SP-49 (cell line): ENCODE data around the genes RASL10A and ZMAT5.

- PRO-cap: no peak
Measured at GRCh38 chr22:28911685-28912694, 28.6 kb downstream of the ZNRF3 start.

DNA sequence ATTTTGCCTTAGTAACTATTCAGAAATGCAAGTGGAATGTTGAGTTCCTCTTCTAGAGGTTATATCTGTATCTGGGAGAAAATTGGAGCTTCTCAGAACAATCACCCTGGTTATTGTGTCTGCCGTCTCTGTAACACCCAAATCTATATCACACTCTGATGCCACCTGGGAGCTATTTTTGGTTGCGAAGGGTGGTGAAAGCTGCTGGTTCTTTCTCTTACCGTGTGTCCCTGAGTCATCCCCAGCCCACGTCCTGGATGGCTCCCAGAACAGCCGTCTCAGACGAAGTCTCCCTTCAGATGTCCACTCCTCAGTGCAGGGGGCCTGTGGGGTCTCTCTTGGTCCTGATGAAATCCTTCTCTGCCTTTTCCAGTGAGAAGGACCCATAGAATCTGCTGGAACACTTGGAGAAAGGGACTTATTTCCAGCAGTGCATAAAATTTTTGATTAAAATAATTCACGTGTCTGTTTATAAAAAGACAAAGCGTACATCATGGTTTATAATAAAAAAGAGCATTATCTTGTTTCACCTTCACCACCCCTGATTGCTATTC lies 83.4 kb downstream of the C22orf31 start:
- PRO-cap: no peak

DNA sequence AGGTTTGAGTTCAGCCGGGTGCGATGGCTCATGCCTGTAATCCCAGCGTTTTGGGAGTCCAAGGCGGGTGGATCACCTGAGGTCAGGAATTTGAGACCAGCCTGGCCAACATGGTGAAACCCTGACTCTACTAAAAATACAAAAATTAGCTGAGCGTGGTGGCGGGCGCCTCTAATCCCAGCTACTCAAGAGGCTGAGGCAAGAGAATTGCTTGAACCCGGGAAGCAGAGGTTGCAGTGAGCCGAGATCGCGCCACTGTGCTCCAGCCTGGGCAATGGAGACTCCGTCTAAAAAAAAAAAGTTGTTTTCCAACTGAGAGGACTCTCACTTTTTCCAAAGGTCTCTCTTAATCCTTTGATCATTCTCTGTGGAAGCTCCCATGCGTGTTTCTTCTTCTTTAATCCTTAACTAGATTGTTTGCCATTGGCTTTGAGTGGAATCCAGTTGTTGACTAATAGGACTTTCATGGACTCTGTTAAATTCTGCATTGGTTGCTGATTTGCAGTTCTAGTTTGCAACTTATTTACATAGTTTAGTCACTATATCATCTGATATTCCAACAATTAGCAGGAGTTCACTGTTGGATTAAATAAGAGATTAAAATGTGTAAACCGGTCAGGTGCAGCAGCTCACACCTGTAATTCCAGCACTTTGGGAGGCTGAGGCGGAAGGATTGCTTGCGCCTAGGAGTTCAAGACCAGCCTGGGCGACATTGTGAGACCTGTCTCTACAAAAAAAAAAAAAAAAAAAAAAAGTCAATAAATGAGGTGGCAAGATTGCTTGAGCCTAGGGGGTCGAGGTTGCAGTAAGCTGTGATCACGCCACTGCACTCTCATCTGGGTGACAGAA lies 79.7 kb downstream of the C22orf31 start:
- PRO-cap: no peak

DNA sequence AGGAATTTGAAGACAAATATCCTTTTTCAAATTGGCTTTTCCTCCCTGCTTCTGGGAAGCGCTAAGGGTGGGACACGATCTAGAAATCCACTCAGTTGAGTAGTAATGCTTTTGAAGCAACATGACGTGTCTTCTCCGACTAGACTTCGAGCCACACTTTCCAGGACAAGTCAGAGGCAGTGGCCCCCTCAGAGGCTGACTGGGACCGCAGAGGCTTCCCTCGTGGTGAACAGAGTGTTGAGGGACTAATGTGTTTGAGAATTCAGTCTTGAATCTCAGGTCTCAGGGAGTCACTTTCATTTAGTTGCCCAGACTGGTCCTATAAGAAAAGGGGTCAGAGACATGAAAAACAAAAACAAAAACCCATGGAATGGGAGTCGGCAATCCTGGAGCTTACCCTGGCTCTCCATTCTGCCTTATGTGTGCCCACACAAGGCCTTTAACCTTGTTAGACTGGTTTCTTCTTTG lies 40.0 kb downstream of the KREMEN1 start:
- PRO-cap: no peak

DNA sequence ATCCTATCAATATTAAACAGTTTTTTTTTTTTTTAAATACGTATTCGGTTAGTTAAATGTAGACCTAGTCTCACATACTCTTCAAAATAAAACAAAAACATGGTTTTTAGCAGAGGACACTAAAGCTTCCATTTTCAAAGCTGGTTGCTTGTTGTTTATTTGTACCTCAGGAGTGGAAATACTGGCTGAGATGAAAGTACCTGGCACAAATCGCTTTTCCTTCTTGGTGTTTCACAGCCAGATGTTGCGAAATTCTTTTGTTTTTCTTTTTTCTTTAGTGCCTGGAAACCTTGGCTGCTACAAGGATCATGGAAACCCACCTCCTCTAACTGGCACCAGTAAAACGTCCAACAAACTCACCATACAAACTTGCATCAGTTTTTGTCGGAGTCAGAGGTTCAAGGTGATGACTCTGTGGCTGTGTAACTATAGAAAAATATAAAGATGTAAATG lies 48.3 kb downstream of the KREMEN1 start:
- PRO-cap: no peak

DNA sequence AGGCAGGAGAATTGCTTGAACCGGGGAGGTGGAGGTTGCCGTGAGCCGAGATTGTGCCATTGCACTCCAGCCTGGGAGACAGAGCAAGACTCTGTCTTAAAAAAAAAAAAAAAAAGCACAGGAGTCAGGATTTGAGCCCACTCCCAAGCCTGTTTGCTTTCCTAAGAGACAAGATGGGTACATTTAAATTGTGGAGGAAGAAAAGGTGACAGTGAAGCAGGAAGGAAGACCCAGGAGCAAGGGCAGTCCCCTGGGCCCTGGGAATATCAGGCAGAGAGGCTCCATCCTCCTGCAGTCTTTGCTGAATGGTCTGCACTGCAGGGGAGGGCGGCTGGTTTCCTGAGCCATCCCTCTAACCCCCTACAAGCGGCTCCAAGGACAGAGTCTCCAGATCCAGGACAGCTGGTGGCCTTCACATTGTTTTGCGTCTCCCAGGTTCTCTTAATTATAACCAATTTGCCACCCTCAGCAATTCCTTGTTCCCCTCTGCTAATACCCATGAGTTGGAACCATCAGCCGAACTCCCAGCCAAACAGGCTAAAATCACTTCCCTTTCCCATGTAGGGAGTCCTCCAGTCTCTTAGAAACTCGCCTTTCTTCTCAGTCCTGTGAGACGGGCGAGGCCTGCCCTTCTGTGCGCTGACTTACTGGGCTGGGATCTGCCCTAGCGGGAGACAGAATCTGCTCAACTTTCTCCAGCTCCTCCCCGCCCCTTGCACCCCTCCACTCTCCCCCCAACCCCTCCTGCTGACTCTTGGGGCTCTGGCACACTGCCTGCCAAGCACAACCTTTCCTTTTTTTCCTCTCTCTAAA lies 53.6 kb upstream of the EMID1 start:
- PRO-cap: no peak

- PRO-cap: no peak
Measured at GRCh38 chr22:29208675-29209482, 3.2 kb downstream of the EMID1 start.

DNA sequence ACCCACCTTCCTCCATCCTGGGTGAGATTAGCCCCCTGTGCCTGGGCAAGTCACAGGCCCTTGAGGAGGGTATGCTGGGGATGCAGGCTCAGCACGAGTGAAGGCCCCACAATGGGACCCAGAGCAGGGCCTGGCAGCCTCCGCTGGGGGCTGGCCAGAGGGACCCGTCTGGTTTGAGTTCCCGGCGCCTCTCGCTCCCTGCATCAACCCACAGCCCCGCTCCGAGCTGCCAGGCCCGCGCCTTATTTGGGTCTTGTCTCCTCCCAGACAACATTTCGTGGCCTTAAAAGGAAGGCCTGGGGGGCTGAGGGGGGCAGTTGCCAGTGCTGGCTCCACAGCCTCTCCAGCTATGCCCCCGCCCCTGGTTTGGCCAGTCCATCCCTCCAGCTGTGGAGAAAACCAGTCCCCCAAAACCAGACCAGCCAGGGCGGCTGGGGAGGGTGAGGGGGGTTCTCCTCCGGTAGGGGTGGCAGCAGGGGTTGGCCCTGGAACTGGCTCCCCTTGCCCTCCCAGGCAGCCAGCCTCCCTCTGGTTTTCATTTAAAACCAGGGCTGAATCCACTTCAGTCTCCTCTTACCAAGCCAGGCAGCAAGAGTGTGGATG lies 18.4 kb downstream of the EMID1 start:
- PRO-cap: no peak

DNA sequence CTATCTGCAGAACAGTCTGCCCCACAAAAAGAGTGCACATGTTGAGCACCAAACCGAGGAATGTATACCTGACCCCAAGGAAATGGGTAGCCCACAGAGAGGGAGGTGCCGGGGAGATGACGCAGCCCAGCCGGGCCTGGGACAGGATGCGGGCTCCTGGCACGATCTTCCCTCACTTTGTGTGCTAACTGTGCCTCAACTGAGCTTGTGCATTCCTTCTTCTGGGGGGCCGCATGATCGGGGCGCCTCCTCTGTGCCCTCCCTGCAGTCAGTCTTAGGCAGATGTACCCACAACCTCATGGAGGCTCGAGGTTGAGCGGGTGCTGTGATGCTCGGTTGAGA lies 2.3 kb downstream of the GAS2L1 start:
- PRO-cap: no peak

- PRO-cap: no peak
Measured at GRCh38 chr22:29315208-29316080, at the start of gene RASL10A. TSS of gene RASL10A (minus strand) at chr22:29315697.

GRCh38 chr22:29414731-29415928 lies 26.8 kb upstream of the AP1B1 start:
- PRO-cap: bidirectional peak, plus-strand start at chr22:29415117, minus-strand start at chr22:29414988

DNA sequence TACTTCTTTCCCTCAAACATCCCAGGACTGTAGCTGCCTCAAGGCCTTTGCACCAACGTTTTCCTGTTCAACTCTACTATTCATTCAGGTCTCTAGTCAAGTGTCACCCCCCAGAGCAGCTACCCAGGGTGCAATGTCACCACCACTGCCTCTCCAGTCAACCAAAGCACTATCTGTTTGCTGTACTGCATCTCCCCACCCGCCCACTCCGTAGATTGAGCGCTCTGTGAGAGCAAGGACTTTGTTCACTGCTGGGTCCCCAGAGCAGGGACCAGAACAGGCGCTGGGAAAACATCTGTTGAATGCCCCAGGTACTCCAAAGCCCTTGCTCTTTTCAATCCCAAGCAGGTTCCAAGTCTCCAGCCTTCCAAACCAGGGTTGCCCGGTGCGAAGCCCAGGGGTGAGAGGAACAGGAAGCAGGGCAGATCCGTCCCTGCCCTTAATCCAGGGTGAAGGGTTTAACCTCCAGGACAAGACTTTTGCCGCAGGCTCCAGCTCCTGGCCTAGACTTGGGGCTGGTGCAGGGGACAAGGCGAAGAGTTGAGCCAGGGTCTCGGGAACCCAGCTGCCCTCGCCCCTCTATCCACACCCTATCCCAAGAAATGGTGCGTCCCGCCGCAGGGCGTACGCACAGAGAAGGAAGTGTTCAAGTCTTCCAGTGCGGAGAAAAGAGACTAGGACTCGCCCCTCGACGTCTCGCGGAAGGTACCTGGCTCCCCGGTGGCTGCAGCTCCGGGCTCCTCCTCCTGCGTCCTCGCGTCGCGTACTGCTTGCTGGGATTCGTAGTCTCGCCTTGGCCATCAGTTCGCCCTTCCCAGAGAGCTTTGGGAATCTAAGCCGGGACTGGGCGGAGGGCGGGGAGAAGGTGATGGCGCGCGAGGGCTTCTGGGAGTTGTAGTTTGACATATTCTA lies at the start of gene ZMAT5:
Gene ZMAT5 (minus strand): TSS at position 768 of the 912 bp plus-strand sequence.
- PRO-cap: unidirectional peak, minus-strand start at position 734 of the sequence

DNA sequence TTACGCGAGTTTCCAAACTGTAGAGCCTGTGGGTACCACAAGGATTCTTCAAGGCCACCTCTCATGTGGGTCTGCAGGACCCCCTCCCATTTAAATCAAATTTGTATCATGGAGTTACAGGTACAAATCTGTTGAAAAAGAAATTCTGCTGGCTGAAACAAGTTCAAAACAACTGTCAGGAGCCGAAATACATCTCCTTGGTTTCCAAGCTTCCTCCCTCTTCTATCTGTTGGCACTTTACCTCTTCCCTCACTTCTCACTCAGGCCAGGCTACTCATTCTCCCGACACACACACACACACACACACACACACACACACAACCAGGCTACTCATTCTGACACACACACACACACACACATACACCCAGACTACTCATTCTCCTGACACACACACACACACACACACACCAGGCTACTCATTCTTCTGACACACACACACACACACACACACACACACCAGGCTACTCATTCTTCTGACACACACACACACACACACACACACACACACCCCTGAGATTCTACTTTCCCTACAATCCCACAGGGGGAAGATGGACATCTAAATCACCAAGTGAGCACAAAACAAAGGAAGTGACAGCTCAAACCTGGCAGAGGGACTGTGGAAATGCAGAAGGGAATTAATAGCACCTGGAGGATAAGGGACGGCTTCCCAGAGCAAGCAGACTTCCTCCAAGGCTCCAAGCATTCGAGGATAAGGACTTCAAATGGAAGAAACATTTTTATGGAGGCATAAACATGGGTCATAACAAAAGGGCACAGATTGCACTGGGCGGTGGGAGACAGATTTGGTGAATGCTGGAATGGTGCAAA lies 10.4 kb downstream of the ASCC2 start:
- PRO-cap: no peak

DNA sequence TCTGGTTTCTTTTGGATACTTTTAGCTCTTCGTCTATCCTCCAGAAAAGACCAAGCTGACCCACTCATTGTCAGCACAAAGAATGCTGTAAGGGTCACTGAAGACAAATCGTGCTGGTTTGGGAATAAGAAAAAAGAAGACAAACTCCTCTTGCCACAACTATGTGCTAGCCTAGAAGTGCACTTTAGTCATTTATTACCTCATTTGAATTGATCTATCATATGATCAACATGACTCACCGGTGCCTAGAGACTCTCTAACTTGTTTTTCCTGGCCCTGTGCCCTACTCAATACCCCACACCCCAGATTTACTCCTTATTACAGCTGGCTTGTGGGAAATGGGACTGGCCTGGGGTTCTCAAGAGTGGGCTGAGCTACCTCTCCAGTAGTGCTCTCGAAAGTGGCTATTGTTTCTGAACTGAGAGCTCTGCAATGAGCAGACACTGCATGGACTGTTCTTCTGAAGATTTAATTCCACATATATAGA lies 35.9 kb upstream of the HORMAD2 start:
- PRO-cap: no peak

GRCh38 chr22:30078753-30079183 lies 1.5 kb upstream of the HORMAD2 start:
- PRO-cap: unidirectional peak, plus-strand start at chr22:30078899

DNA sequence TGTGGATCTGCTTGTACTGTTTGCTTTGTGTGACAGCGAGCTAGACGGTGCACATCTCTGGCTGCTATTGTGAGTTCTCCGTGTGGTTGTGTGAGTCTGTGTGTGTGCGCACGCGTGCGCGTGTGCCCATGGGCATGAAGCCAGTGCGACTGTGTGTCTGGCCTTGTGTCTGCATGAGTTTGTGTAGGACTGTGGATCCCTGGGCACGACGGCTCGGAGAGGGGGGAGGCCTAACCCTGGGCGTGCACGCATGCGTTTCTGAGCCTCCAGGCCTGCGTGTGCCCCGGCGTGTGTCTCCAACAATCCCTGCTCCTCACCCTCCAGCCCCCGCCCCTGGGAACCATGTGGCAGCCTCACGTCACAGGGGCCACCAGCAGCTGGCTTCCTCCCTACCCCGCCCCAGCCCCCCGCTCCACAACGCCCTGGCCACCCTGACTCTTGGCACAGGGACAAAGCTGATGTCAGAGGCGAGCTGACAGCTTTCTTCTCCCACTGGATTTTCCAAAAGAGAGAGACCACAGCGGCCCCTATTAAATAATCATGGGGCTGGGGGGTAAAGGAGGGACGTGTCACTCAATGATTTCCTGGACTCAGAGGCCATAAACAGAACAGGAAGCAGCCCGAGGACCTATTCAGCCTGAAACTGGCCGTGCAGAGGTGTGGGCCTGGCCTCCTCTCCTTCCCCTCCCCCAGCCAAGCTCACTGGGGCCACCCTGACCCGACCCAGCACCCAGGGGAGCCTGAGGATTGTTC lies 6.7 kb upstream of the LIF start:
- PRO-cap: no peak

GRCh38 chr22:30255696-30257047 lies 9.6 kb upstream of the LIF start:
- PRO-cap: no peak

DNA sequence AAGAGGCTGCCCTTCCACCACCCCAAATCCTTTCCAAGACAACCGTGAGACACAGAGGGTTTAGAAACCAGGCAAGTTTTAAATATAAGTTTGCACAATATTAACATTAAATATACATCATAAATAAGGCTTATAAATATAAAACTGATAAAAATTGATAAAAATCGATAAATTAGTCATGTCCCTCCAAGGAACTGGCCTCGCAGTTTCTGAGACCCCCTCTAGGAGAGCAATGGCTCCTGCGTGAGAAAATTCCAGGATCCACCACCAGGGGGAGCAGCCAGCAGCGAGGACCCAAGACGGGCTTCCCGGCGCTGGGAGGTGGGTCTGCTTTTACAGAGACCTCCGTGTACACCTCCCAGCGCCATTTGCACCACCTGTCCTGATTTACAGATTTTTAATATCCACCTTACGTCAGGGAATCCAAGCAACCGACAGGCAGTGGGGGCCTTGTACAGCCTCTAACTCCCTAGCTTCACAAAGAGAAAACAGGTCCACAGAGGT lies 3.8 kb downstream of the OSM start:
- PRO-cap: no peak

DNA sequence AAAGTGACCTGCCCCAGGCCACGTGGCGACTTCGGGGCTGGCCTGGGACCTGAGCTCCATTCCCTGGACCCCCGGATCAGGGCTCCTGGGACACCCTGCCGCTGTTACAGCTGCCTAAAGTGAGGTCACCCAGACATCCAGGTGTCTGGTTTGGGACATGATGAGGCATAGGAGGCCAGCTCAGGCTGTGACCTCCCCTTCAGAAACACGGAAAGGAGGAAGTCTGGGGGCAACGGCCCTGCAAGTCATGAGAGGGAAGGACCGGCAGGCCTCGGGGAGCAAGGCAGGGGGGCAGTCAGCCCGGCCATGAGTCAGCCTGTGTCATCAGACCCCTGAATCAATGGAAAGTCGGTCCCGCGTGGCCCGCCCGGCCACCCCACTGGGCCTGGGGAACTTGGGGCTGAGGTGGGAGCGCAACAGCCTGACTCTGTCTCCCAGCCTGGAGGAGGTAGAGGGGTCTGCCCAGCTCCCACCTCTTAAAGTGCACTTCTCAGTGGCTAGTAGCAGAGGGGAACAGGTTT lies 3.3 kb downstream of the OSM start:
- PRO-cap: no peak

DNA sequence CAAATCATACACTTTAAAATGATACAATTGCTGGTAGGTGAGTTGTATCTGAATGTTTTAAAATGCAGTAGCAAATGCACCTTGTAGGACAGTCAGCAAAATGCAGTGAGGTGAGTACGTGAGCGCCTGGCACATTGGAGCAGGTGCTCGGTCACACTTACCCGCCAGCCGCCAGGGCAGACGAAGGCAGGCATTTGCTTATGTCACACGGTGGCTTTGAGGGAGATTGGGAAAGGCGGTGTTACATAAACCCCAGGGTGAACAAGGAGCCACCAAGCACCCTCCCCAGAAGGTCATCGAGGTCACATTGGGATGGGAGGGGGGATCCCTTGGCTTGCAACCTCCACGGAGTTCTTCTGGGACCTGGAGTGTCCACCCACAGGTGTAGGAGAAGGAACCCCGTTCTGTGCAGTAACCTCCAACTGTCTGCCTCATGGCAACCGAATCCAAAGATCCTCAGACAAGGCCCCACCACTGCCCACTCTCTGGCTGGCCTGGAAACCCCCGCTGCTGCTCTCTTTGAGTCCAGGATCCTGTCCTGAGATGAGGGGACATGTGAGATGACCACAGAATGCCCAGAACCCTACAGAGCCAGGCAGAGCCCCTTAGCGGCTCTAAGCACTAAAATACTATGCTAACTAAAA lies 6.7 kb upstream of the OSM start:
- PRO-cap: no peak